Diencephalon (tissue), 2 donors: ENCODE data around the gene CIPC.

DNA sequence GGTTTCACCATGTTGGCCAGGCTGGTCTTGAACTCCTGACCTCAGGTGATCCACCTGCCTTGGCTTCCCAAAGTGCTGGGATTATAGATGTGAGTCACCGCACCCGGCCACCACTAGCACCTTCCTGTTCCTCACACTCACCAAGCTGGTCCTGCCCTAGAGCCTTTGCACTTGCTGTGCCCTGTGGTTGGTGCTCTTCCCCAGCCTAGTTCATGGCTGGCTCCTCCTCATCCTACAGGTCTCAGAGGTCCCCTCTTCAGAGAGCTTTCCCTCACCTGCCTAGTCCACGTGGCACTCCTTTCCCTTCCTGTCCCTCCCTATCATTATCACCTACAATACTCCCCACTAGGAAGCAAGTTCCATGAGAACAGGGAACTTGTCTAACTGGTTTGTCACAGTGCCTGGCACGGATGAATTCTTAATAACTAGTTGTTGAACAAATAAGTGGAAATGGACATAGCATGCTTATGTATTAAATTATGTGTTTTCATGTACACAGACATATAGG lies 24.0 kb upstream of the TMED10 start:
- RAMPAGE, long total RNA: no peak

DNA sequence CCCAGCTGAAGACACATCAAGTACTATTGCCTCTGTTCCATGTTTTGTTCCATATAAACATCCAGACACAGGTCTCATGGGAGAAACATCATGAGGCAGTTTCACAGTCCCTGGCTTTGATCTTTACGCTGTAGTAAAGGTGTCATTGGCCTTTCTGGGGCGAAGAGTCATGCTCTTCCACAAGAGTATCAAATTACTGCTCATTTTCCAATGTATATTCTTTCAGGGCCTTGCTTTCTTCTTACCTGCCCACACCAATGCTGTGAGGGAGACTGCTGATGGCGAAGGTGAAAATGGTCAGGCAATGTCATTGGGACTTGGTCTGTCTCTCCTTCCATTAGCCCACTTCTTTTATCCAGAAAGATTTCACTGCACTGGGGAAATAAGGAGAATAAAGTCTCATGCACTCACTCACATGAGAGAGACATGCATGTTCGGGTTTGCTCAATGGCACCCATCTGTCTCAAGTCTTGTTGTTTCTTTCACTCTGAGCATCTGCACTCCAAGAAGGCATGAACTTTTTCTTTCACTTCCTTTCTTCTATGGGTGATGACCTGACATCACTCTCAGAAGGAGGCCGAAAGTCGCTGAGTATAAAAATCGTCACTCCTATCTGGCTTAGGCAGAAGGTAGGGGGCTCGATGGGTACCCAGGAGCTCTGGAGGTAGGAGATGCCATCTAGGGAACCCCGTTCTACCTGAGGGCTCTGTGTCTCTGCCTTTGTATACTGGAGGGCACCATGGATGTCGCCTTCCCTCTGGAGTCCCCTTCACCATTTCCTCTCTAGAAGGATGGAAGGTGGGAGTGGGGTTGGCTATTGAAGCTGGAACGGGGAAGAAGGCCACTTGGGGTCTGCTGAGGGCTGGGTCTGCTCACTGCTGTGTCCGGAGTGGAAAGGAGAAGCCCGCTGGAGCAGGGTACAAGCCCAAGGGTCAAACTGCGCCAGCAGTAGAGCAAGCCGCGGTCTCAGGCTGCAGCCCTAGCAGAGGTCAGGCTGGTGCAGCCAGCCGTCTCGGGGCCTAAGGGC lies 1.2 kb upstream of the JDP2 start:
- RAMPAGE, long total RNA: no peak

DNA sequence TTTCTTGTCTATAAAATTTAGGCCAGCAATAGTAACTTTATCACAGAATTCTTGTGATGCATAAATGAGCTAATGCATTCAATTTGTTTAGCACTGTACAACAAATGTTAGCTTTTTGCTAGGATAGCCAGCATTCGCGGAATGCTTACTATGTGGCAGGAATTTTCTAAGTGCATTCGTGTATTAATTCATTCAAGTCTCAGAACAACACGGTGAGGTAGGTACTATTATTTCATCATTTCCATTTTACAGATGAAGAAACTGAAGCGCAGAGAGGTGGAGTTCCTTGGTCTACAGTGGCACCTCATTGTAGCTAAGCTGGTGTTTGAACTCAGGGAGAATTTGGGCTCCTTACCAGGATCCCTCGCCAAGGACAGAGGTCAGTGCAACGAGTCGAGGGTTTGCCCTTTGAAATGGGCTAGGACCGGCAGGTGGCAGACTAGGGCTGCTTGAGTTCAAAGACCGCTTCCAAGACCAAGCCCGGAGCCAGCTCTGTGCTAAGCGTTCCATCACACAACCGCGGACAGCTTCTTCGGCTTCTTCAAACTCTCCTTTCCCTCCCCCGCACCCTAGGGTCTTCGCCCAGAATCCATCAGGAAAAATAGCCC lies 894 bp upstream of the FLVCR2 start:
- RAMPAGE, long total RNA: no peak

DNA sequence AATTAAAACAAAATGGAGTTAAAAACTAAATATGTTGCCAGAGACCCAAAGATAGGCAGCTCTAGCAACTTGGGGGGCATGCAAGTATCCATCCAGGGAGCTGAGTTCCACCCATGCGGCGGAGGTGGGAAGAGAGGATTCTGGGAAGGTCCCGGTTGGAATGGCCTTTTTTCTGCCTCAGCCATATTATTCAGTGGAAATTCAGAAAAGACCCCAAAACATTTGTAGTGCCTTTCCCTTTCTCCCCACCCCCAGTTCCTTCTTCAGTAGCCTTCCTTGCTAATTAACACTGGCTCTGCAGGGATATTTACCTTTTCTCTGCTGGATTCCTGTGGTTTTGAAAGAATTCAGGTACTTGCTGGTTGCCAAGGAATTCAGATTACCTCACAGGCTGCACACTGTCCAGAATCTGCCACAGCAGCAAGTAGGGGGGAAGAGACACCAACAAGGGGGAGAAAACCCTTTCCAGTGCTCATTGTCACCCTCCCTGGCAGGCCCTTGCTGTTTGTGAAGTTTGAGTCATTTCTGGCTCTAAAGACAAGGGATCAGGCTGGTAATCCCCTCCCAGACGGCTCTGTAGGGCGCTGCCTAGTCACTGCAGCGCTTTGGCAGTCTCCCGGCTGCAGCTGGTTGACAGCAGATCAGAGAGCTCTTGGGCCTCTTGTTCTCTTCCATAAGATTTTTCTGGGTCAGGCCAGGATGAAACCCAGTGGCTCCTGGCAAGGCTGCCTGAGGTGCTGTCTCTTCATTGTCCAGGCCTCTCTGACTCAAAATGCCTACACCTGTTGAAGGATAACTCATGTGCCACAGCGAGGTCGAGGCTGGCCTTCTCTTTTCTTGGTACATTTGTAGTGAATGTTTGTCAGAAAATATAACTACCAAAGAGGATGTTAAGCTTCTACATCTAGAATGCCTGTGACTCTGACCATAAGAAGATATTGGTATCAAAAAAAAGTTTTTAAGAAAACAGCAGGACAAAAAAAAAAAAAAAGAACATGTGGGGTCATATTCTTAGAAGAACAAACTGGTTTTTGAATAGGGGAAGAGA lies 50.8 kb downstream of the TTLL5 start:
- RAMPAGE, long total RNA: no peak

DNA sequence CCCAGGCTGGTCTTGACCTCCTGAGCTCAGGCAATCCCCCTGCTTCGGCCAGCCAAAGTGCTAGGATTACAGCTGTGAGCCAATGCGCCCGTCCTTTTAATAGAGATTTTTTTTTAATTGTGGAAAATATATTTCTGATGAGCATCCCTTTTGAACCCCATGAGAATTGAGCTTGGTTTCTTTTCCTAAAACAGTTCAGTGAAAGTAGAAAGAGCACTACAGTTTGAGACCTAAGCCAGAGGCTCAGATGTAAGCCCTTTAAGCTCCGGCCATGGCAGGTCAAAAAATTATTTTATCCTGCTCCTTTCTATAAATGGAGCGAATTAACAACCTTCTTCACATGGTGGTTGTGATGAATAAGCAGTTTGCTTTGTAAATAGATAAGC lies 96.1 kb downstream of the TTLL5 start:
- RAMPAGE, long total RNA: no peak

GRCh38 chr14:76162209-76162728 lies 10.5 kb downstream of the GPATCH2L start:
- RAMPAGE, long total RNA: no peak

DNA sequence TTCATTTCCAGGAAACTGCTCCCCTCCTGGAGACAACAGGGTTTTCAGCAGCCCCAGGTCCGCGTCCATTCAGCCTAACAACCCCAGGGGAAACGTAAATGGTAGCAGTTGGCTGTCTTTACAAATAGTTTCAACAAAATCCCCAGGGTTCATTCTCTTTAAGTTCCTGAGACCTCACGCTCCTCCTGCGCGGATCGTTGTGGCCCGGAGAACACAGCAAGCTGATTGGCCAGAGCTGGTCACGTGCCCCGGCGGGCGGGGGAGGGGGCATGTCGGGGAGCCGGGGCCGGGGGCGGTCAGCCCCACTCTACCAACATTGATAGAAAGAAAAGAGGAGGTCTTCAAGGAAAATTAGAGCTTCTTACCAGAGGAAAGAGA lies 108.2 kb upstream of the ESRRB start:
- RAMPAGE, long total RNA: no peak

DNA sequence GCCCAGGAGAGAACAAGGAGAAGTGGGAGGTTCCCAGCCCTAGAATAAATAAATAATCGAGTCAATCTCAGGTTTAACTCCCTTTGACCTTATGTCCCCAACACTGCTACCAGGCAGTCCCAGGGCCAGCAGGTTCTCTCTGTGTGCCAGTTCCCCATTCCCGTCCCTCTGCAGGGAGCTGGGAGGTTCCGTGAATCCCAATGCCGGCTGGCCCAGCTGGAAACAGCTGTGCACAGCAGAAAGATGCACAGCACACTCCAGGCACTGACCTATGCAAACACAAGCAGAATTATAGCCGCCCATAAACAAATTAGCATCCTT lies 46.8 kb upstream of the ESRRB start:
- RAMPAGE, long total RNA: no peak

DNA sequence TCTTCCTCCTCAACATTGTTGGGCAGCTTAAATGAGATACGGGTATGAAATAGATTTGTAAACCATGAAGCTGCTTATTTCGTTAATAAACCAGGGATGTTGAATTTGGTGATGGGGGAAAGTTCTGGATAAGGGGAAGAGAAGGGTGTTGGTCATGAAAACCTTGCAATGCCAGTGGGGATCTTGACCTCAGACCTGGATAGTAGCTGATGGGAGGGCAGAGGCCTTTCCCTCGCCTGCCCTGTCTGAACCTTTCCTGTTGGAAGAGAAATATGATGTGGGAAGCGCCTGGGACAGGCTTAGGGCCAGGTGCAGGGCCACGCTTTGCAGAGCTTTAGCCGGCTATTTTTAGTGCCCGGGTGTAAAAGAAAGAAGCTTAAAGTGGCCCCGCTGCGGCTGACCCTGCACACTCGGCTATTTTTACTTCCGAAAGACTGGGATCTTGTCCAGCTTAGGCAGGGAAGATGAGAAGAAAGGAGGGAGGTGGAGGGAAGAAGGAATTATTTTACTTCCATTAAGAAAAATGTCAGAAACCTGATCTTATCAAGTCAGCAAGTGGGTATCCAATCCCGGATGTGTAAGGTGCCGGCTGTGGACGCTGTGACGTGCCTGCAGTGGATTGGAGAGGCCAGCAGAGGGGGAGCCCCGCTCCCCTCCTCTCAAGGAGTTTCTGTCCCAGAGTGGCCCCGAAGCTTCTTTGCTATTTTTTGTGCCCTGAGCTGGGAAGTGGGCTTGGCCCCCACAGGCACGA lies 97.5 kb downstream of the ESRRB start:
- RAMPAGE, long total RNA: no peak

- RAMPAGE, long total RNA: no peak
These were observed 3.9 kb downstream of the LRRC74A start for GRCh38 chr14:76829996-76830556.

DNA sequence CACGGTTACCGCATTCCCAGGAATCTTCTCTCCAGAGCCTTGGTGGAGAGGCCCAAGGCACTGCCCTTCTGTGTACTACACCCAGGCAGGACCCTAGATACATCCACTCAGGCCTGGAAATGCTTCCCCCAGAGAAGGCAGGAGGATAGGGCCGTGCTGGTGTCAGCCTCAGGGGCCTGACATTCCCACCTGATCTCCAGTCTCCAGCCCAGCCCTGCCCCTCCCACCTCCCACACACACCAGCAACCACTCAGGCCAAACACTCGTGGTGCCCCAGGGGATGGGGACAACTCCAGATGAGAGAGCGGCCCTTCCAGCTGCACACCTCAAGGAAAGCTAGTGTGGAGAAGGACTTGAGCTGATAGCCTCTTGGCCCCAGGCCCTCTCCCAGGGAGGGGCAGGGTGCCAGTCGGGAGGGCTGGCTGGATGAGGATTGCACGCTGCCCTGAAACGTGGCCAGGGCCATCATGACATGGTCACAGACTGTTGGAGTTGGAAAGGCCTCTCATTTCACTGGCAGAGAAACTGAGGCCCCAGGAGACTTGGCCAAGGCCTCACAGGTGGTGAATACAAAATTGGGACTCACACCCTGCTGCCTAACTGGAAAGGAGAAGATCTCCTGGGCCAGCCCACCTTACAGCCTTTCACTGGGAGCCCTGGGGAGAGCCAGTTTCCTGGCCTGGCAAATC lies 52.2 kb downstream of the IRF2BPL start:
- RAMPAGE, long total RNA: no peak

DNA sequence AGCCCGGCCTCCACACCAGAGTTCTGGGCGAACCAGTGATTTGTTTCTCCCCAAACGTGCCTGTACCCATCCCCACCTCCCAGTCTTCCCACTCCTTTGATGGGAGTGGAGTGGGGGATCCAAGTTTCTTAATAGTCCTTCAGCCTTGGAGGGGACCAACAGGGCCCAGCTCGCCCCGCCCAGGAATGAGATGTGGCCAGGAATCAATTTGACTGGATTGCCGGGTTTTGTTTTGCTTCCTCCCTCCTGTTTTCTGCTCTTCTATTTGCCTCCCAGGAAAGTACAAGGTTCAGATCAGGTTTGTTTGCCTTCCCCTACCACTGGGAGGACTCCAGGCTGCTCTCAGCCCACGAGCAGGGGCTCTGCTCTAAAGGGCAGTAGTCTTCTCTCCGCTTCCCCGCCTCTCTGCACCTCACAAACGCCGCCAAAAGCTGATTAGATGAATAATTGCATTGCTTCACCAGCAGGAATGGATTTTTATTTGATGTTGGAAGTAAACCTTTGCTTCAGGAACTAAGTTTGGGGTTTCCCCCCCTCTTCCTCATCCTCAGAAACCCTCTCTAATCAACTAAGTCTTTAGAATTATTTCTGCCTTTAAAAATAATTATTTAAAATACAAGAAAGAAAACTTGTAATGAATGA lies 5.0 kb downstream of the IRF2BPL start:
- RAMPAGE, long total RNA: no peak

- RAMPAGE, long total RNA: start-site peak on the plus strand at chr14:77098258-77098361, 747 and 611 reads in 2 replicates
These were observed at the start of gene CIPC for GRCh38 chr14:77097419-77098583. Gene CIPC, plus strand, starts transcription at chr14:77098258.

DNA sequence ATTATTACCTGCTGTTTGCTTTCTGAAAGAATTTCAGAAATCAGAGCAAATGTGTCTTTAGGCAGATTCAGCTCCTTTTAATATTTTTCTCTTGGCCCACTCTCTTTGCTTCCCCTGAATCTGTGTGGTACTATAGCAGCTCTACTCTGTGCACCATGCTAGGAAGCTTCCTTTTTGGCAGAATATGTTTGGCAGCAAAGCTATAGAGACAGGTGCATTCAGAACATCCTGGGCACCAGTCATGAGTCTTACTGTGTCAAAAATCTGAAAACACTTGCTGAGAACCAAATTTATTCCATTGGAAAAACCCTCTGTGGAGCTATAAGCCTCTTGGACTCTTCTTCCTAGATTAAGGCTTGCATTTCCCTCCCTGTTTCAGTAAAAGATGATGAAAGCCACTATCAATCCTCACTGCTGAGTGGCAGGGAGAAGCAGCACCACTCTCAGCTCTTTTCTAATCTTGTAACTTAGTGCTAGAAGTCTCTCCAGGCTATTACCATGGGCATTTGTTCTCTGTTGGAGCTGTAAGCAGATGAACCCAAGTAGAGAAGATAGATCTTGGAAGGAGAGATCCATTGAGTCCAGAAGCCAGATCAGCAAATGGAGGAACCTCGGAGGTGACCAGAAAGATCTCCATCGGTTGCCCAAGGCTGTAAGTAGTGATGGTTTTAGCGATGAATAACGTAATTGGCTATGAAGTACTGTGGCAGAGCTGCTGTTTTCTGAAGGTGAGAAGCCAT lies 18.3 kb downstream of the CIPC start:
- RAMPAGE, long total RNA: no peak

GRCh38 chr14:77184329-77184720 lies 2.7 kb downstream of the TMEM63C start:
- RAMPAGE, long total RNA: no peak

GRCh38 chr14:77204146-77204936 lies 22.7 kb downstream of the TMEM63C start:
- RAMPAGE, long total RNA: no peak

DNA sequence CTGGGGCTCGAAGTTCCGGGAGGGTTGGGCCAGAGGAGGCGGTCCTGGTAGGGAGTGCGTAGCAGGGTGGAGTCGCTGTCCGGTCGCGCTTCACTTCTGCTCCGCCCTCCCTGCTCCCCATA lies 373 bp downstream of the GSTZ1 start:
- RAMPAGE, long total RNA: no peak

- RAMPAGE, long total RNA: no peak
These were observed 22.6 kb downstream of the GSTZ1 start for GRCh38 chr14:77343186-77344097.

- RAMPAGE, long total RNA: no peak
These were observed 51.0 kb downstream of the SPTLC2 start for GRCh38 chr14:77565299-77566045.

GRCh38 chr14:77607818-77608367 lies 8.5 kb downstream of the SPTLC2 start:
- RAMPAGE, long total RNA: no peak